Airway epithelial cell (primary cell): ENCODE data around the gene ARHGAP21.

GRCh38 chr10:21655416-21655998 is 121.5 kb downstream of the MLLT10 start:
- RAMPAGE, long total RNA, result no peak

DNA sequence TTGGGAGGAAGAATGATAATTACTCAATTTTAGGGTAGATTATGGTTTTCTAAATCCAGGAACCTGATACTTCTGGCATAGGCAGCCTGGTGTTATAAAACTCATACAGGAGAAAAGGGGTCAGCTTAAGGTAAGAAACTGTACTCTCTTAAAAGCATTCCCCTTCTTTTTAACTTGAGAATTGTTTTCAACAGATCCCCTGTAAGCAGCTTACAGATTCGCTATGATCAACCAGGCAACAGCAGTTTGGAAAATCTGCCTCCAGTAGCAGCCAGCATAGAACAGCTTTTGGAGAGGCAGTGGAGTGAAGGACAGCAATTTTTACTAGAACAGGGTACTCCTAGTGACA is 196.6 kb downstream of the MLLT10 start:
- RAMPAGE, long total RNA, result no peak

- RAMPAGE, long total RNA, result no peak
Measured at GRCh38 chr10:21981653-21982791, 21.5 kb downstream of the DNAJC1 start.

DNA sequence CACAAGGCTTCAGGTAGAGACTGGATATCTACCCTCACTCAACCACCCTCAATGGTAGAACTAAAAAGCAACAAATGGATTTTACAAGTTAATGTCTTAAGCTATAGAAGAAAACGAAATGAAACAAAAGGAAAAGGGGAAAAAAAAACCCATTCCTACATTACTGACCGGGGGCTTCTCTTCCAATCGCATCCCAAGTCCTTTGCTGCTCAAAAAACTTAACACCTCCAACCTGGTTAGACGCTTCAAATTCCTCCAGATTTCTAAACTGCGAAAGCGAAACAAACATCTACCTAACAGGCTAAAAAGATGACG is 1.2 kb downstream of the DNAJC1 start:
- RAMPAGE, long total RNA, result no peak

- RAMPAGE, long total RNA, result no peak
Measured at GRCh38 chr10:22252298-22253229, 34.7 kb upstream of the EBLN1 start.

DNA sequence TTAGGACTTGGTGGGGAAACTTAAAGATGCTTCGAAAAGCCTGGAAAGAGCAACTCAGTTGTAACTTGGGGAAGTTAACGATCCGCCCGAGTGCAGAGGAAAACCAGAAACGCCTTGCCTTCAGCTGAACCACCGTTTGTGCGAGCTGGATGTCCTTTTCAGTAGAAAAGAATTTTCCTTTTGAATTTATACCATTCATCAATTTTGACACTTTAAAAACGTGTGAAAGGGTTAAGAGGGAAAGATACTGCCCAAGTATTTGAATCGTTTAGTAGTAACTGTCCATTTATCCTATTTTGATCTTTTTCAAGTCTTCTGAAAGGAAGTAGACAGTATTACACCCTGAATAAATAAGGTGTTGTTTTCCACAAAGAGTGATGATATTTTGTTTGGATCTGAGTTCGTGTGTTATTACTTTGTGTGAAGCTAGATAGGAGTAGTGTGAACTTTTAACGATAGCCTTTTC is 931 bp upstream of the BMI1 start:
- RAMPAGE, long total RNA, result no peak

- RAMPAGE, long total RNA, result no peak
Measured at GRCh38 chr10:22566262-22567141, 147.9 kb downstream of the PIP4K2A start.

GRCh38 chr10:22649314-22649961 is 64.9 kb downstream of the PIP4K2A start:
- RAMPAGE, long total RNA, result no peak

- RAMPAGE, long total RNA, result no peak
Measured at GRCh38 chr10:23405533-23405957, 33.3 kb upstream of the OTUD1 start.

- RAMPAGE, long total RNA, result no peak
Measured at GRCh38 chr10:24201980-24202525, 6.9 kb upstream of the KIAA1217 start.

DNA sequence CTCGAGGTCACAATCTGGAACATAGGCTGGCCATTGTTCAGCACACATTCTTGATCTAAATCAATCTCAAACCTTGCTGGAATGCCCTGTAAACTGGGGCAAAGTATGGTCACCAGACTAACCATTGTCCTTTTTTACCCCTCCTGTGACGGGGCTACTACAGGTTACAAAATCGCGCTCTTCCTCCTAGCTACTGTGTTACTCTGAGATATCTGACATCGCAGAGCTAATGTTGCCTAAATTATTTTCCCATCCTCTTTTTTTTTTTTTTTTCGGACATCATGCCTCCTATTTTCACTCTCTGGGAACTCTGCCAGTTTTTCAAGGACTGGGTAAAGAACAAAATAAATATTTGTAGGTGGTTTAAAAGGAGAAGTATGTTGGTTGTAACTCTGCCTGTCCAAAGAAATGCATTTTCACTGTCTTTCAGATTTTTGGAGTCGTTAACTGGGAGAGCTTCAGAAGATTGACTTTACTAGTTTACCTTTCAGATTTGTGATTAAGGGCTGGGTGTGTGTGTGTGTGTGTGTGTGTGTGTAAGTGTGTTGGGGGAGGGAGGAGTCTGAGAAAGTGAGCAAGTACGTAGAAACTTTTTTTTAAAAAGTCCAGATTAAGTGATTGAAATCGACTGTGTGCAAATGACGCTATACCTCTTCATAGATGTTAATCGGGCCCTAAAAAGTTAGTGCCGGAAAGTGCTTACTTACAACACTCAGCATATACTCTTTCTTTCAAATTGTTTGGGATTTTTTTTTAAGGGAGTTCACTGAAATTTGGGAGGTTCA is 881 bp upstream of the KIAA1217 start:
- RAMPAGE, long total RNA, result no peak

GRCh38 chr10:24251248-24252171 is 42.6 kb downstream of the KIAA1217 start:
- RAMPAGE, long total RNA, result no peak

- RAMPAGE, long total RNA, result no peak
Measured at GRCh38 chr10:24382890-24384381, 174.5 kb downstream of the KIAA1217 start.

DNA sequence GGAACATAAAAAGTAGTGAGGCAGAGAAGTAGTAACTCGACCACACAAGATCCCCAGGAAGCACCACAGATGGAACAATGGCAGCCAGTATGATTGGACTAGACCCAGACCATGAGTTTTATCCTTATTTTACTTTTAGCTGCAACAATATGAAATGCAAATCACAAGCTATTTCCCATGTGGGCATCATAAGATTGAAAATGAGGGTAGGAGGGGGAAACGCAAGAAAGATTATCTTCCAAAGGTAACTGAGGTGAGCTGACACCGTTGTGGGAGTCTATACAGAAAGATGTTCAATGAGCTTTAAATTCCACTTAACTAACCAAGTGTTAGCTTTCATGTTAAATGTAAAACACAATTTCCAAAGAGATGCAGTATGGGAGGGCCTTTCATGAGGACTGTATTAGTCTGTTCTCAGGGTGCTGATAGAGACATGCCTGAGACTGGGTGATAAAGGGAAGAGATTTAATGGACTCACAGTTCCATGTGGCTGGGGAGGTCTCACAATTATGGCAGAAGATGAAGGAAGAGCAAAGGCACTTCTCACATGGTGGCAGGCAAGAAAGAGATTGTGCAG is 191.5 kb downstream of the ARHGAP21 start:
- RAMPAGE, long total RNA, result no peak

- RAMPAGE, long total RNA, result no peak
Measured at GRCh38 chr10:24551115-24551656, 172.5 kb downstream of the ARHGAP21 start.

DNA sequence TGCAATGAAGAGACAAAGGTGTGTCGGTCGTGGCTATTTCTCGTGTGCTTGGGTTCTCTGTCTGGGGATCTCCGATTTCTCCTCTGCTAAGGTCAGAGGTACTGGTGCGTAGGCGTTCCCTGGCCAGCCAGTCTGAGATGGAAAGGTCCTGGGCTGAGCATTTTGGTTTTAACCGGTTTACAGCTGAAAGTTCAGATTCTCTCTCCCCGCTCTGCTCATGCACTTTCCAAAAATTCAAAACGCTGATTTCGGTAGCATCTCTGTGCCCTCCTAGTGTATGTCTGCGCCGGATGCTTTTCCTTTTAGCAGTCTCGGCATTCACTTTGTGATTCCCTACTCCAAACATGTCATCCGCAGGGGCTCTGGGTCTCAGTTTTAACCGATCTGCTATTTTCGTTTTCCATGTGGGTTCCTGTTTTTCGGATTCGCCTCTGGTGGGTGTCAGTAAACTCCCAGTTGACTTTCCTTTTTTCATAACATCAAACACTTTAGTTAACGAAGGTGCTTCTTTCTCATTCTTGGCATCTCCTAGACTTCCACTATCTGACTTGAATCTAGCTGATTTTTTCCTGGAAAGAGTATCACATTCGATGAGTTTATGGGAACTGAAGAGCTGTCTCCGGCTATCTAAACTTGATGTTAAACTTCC is 139.0 kb downstream of the ARHGAP21 start:
- RAMPAGE, long total RNA, result no peak

- RAMPAGE, long total RNA, result no peak
Measured at GRCh38 chr10:24721805-24722164, 1.9 kb downstream of the ARHGAP21 start.

- RAMPAGE, long total RNA, result no peak
Measured at GRCh38 chr10:24723576-24724095, at the start of gene ARHGAP21. ARHGAP21 (minus strand) TSS chr10:24723887.

DNA sequence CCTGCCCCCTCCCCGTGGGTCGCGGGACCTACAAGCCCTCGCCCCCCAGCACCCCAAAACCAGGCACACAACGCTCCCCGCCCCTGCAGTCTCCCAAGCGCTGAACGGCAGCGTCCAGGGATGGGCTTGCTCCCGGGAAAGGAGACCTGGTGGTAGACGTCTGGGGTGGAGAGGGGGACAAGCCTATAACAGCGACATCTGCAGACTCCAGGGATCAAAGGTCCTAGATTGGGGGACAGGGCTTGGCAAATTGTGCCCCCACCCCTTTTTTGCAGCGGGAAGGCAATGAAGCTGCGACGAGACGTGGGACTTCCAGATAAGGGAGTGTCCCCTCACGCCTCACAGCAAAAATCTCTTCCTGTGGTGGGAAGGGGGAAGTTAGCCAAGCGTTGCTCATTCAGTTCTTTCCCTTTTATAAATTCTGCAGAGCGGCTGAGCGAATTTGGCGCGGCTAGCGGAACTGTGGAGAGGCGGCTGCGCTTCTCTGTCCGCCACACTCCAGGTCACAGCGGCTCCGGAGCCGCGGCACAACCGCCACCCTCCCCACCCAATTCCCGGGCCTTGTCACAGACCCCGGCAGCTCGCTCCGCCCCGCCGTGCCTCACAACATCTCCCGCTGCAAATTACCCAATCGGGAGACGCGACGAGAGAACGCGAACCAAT is 540 bp upstream of the ARHGAP21 start:
- RAMPAGE, long total RNA, result no peak

- RAMPAGE, long total RNA, result start-site peak on the minus strand at chr10:25068174-25068199, 16 and 5 reads in 2 replicates
Measured at GRCh38 chr10:25068000-25068829, 51.8 kb downstream of the THNSL1 start.